A172 (cell line): ENCODE results near the genes SP3, SP9, GPR155, CHRNA1 and LNPK.

DNA sequence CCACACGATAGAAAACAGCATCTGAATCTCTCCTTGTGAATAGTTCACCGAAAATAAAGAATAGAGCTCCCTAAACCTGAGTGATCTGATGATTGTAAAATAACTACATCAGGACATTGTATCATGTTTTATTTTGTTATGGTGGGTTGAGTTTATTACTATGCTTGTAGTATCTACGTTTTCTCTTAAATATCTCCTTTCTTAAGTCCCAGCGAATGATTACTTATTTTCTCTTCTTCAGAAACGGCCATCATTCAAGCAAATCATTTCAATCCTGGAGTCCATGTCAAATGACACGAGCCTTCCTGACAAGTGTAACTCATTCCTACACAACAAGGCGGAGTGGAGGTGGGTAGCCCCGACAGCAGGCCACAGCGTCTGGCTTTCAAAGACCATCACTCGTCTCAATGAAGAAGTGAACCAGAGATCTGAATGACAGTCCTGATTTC is 133.9 kb downstream of the MAP3K20 start:
- RAMPAGE, long total RNA: no peak

GRCh38 chr2:173210502-173210854 is 134.8 kb downstream of the MAP3K20 start:
- RAMPAGE, long total RNA: no peak

DNA sequence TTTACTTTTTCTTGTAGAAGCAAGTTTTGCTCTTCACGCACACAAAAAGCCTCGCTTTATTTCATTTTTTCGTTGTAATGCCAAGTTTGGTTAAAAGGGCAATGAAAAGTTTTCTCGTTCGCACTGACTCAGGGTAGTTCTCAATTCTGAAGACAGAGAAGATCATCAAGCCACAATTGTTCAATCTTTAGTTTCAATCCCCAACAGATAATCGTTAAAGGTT is 775 bp upstream of the CDCA7 start:
- RAMPAGE, long total RNA: no peak

GRCh38 chr2:173571053-173572017 is 216.7 kb downstream of the CDCA7 start:
- RAMPAGE, long total RNA: no peak

- RAMPAGE, long total RNA: no peak
Observed at GRCh38 chr2:173947602-173948193, 17.5 kb downstream of the SP3 start.

GRCh38 chr2:173949432-173949986 is 15.7 kb downstream of the SP3 start:
- RAMPAGE, long total RNA: no peak

- RAMPAGE, long total RNA: no peak
Observed at GRCh38 chr2:173964985-173966128, at the start of gene SP3. SP3 (minus strand) TSS chr2:173965373.

DNA sequence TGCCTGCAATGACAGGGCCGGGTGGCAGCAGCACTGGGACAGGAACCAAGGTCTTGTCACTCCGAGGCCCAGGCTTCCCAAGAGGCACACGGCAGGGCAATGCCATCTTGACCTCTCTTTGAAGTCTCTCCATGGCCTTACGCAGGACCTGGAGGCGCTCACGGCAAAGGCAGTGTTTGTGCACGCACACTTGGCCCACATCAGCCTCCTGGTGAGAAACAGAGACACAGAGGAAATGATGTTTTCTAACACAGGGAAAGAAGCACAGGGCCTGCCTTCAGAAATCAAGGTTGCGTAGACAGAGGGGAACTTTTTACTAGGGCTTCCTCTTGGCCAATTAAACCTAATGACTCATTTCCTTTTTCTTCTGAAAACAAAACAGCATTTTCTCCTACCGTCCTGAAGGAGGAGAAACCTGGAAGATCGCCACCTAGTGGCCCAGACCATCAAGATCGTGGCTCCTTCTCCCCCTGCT is 74.5 kb upstream of the SP3 start:
- RAMPAGE, long total RNA: no peak

DNA sequence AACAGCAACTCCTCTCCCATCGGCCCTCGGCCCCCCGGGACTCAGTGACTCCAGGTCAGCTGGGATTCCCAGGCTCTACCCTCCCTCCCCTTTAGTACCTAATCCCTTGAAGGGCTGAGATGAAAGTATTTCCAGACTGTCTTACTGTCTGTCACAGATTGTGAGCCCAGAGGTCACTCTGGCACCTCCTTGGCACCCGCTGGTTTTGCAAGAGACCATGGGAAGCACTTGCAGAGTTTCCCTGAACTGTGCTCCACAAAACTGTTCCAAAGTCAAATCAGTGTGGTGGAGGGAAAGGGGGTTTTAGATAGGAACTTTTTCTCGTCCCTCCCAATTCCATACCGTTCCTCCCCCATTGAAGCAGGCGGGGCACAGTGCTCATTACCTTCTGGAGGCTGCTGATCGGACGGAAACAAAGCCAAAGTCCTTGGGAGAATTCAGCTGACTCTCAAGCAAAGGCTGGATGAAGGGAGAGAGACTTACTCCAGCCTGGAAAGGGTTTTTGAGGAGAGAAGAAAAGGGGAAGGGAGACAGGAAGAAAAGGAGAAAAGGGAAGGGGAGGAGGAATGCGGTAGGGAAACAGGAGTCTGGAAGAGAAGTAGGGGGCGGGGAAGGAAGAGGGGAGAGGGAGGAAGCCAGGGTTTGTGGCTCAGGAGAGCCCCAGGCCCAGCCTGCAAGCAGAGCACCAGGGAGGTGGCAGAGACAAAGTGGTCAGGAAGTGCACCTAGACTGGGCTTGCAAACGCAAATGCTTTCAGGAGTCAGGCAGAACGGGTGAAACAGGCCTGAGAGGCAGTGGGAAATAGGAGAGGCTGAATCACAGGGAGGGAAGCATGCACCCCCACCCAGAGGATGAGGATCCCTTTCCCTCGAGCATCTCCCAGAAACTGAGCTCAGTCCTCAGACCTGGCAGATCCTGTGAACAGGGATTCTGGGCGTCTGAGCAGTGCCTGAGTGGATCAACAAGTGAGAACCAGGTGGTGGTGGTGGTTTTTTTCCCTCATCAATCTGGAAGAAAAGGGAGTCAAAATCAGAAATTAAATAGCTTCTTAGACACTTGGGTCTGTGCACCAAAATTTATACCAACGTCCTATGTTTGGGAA is 88.5 kb upstream of the SP3 start:
- RAMPAGE, long total RNA: no peak

DNA sequence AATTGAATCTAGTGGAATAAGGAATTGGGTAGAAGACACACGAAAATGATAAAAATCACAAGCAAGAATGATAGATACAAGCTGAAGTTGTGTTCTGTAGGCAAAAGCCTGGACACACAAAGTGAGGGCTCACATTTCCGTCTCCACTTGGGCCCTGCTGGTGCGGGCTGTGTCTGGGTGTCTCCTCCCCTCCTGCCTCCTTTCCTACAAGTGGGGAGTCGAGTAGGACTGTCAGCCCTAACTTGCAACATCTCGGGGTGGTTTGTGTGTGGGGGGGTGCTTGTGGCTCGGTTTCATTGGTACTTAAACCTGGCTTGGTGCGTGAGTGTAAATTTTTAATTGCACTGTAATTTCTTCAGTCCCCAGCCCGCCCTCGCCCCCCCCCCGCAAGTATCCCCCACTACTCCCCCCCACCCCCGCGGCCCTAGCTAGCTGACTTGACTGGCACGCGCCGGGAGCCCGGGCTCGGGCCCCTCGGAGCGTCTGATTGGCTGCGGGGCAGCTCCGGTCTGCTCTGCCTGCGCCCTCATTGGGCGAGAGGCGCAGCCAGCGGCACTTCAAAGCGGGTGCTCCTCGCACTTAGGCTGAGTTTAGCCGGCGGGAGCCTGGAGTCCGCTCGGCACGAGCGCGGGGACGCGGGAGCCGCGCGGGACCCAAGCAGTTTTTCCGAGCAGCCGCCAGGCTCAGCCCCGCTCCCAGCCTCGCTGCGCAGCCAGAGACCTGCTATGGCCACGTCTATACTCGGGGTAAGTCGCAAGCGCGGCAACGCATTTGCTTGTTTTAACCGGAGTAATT is at the start of gene SP9:
Gene SP9 (plus strand): TSS at position 587 of the 795 bp plus-strand sequence.
- RAMPAGE, long total RNA: no peak

DNA sequence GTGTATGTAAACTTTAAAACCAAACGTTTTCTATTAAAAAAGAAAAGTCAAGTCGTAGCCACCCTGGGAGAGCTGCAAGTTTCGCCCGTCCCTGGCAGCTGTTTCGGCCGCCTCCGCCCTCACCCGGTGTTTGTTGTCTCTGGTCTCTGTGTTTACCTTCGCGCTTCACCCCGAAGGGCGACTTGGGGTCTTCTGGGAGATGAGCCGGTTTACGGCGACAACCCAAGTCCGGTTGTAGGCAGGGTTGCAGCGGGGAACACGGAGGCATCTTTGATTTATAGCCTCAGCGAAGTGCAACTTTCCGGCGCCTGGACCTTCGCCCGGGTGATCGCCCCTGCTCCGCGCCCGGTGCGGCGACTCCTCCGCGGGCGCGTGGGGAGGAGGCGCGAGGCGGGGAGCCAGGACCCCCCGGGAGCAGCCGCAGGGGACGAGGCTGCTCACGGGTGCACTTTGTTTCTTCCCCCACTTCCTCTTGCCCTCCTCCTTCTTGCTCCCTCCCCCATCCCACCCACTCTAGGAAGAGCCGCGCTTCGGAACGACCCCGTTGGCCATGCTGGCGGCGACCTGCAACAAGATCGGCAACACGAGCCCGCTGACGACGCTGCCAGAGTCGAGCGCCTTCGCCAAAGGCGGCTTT is 954 bp downstream of the SP9 start:
- RAMPAGE, long total RNA: no peak

GRCh38 chr2:174486503-174487538 is at the start of gene GPR155:
GPR155 (minus strand) TSS chr2:174487029.
- RAMPAGE, long total RNA: start-site peak on the minus strand at chr2:174487024-174487092, 18 and 40 reads in 2 replicates

DNA sequence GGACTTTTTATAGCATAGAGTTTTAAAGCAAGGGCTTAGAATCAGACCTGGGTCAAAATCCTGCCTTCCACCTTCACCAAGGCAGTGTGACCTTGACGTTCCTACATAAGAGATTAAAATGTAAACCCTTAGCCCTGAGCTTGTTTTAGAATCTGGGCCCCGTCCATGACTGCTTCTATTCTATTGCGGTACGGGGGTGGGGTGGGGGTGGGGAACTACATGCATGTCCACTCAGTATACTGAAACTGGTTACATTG is 638 bp upstream of the GPR155 start:
- RAMPAGE, long total RNA: no peak

DNA sequence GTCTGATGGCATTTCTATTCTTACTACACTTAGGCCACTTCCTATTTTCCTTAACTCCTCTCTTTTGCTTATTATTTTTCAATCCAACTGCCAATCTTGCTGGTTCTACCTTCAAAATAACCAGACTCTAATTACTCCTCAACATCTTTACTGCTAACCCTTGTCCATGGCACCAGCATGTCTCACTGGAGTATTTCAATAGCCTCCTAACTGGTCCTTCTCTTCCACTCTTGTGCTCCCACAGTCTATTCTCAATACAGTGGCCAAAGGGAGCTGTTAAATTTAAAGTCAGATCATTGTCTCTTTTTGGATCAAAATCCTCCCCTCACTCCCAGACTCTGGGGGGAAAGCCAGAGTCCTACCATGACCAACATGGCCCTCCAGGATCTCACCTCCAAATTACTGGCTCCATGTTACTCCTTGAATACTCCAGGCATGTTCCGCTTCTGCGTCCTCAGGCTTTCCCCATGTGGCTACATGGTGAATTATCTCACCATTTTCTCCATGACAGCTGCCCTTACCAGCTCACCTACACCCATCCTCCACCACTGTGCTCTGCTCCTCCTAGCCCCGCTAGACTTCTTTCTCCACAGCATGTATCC is 29.1 kb upstream of the WIPF1 start:
- RAMPAGE, long total RNA: no peak

DNA sequence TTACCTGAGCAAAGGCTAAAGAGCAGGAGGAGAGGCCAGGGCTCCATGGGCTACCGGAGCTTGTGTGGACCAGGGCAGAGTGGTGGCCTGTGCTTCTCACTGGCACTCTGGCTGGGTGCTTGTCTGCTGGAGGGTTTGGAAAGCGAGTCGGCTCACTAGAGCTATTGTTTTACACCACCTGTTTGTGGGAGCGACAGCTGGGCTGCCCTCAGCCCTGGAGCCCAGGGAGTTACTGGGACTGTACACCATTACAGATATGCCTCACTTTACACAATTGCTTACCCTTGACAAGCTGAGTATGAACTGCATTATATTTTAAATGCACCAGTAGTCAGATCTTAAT is at the start of gene CHRNA1:
Gene CHRNA1 (minus strand): TSS at position 125 of the 343 bp plus-strand sequence.
- RAMPAGE, long total RNA: no peak

DNA sequence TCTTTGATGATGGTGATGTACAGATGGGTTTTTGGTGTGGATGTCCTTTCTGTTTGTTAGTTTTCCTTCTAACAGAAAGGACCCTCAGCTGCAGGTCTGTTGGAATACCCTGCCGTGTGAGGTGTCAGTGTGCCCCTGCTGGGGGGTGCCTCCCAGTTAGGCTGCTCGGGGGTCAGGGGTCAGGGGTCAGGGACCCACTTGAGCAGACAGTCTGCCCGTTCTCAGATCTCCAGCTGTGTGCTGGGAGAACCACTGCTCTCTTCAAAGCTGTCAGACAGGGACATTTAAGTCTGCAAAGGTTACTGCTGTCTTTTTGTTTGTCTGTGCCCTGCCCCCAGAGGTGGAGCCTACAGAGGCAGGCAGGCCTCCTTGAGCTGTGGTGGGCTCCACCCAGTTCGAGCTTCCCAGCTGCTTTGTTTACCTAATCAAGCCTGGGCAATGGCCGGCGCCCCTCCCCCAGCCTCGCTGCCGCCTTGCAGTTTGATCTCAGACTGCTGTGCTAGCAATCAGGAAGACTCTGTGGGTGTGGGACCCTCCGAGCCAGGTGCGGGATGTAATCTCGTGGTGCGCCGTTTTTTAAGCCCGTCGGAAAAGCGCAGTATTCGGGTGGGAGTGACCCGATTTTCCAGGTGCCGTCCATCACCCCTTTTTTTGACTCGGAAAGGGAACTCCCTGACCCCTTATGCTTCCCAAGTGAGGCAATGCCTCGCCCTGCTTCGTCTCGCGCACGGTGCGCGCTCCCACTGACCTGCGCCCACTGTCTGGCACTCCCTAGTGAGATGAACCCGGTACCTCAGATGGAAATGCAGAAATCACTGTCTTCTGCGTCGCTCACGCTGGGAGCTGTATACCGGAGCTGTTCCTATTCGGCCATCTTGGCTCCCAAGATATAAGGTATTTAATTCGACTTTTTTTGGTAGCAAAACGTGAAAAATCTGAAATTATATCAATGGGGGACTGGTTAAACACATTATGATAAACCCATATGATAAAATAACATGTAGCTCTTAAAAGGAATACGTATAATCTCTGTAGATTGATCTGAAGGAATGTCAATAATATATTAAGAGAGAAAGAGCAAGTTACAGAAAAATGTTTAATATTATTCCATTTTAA is 408.0 kb downstream of the LNPK start:
- RAMPAGE, long total RNA: no peak

- RAMPAGE, long total RNA: start-site peak on the minus strand at chr2:176002250-176002267, 38 and 153 reads in 2 replicates
Observed at GRCh38 chr2:176002137-176002590, at the start of gene LNPK. LNPK (minus strand) TSS chr2:176002267.

GRCh38 chr2:176120704-176121167 is 1.8 kb upstream of the HOXD9 start:
- RAMPAGE, long total RNA: no peak

- RAMPAGE, long total RNA: no peak
Observed at GRCh38 chr2:176121168-176122196, 1.0 kb upstream of the HOXD9 start.

GRCh38 chr2:176178565-176179191 is 9.8 kb upstream of the HOXD1 start:
- RAMPAGE, long total RNA: no peak